Vagina (tissue), 1 donor: ENCODE measurements around a stretch of chr4.

- PRO-cap, result no peak
- RAMPAGE, long total RNA, result no peak
Measured at GRCh38 chr4:113584651-113585237, 176.8 kb downstream of the CAMK2D start.

GRCh38 chr4:113636306-113637364, 124.9 kb downstream of the CAMK2D start:
- PRO-cap, result no peak
- RAMPAGE, long total RNA, result start-site peak on the minus strand at chr4:113636340-113636445, 24 reads; start-site peak on the minus strand at chr4:113636507-113636598, 15 reads

DNA sequence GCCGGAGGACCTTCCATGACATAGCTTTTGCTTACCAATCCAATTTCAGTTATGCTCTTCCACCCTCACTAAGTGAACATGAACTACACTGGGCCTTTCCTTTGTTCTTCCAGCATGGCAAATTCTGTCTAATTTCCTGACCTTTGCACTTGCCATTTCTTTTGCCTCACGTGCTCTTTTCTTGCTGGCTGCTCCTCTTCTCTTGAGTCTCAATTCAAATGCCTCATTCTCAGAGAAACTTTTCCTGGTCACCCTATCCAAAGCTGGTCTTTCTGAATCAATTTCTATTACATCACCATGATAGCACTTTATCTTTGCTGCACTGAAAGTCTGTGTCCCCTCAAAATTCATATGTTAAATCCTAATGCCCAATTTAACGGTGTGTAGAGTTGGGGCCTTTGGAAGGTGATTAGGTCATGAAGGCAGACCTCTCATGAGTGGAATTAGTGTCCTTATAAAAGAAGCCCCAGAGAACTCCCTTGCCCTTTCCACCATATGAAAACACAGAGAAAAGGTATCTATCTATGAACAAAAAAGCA, 32.1 kb downstream of the CAMK2D start:
- PRO-cap, result no peak
- RAMPAGE, long total RNA, result start-site peak on the minus strand centred at position 100 of the sequence, 86 bp wide, 5 reads; start-site peak on the minus strand centred at position 275 of the sequence, 61 bp wide, 12 reads

GRCh38 chr4:113762477-113762721, 861 bp upstream of the CAMK2D start:
- PRO-cap, result bidirectional peak, plus-strand start at chr4:113762787, minus-strand start at chr4:113762616
- RAMPAGE, long total RNA, result start-site peak on the minus strand at chr4:113762446-113762735, 19 reads

DNA sequence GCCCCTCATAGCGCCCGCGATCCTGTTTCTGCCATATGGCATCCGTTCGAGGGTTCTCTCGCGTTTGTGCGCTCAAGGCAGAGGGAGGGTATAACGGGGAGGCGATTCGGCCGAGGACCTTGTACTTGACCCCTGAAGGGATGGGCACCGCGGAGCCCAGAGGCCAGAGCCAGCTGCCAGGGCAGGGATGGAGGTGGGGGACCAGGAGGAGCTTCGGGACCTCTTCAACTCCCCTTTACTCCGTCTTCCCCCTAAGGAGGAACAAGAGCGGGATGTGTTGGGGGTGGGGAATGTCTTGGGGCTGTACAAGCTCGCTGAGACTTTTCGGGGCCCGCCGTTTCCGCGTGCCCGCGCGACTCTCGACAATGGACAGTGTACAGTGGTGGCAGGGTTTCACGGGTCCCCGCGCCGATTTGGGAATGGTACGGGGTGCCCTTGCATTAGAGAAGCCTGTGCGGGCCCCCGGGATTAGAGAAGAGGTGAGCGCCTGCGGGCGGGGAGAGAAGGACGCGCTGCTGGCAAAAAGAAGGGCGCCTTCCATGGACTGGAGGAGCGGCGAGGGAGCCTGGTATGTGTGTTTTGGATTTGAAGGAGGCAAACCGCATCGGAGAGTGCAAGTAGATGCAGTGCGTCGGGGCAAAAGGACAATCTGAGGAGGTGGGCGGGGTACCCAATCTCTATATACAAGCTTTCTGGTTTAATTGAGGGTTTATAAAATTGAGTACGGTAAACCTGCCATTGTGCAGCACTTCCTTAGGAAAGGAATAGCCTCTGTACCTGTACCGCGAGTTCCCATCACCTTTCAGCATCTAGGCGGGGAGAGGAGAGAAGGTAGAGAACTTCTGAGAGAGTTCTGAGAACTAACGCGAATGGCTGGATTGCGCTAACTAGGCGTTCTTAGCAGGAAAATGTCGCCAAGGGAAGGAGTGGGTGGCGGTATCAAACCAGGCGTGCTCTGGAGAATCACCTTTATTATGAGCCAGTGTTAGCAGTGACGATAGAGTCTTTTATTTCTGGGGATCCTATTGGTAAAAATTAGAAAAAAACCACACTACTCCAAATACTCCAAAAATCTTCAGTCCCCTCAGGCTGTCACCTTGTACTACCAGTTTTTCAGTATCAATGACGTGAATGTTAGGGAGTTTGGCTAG, 987 bp downstream of the UGT8 start:
- PRO-cap, result no peak
- RAMPAGE, long total RNA, result no peak

DNA sequence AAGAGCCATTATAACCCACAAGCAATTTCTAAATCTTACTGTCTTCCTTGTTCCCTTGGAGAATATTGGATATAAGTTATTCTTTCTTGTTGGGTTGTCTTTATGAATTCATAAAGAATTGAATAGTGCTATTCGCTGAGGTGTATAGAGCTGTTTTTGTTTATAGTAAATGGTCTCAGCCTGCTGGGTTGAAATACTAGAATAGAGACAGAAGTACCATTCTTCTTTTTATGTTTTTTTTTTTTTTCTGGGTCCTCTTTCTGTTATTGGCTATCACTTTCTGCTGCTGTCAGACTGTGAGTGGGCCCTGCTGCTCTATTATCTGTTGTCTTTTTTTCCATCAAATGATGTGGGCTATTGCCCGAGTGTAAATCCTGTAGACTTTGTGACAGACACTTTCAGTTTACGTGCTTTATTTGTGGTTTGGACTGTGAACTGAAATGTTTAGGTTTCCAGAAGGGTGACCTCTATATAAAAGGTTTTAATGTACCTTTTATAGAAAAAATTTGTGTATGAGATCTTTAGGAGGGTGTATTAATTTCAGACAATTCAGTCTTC, 3.1 kb downstream of the UGT8 start:
- PRO-cap, result no peak
- RAMPAGE, long total RNA, result no peak

DNA sequence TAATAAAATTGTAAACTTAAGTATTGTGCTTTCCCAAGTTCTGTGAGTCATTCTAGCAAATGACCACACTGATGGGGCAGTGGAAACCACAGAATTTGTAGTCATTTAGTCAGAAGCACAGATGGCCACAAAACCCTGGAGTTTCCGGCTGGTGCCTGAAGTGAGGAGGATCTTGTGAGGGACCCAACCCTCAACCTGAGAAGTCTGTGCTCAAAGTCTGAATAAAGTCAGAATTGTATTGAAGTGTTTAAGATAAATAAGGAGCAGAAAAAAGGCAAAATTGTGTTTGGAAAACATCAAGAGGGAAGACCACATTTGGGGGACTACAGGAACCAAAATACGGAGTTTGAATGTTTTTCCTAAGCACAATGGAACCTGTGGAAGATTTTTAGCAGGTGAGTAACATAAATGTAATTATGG, 239.9 kb upstream of the TRAM1L1 start:
- PRO-cap, result no peak
- RAMPAGE, long total RNA, result no peak

DNA sequence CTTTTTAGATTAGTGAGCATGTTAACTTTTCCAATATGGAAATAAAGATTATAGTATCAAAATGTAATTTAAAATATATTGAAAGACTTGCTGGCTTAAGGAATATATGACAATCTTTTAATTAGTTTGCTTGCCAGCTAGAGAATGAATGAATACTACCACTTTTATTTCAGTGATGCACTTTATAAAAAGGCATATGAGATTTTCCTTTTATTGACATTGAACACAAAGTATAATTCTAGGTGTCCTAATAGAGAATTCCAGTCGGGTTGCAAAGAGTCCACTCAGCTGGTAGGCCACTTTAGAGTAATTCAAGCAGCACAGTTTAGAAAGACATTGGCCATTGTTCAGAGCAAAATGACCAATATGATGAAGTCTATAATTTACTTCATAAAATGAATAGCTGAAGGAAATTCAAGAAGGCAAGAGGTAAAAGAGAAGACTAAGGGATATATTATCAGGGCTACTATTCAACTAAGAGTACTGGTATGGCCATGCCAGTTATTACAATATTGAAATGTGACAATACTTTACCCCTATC, 85.0 kb downstream of the NDST3 start:
- PRO-cap, result no peak
- RAMPAGE, long total RNA, result no peak

- PRO-cap, result no peak
- RAMPAGE, long total RNA, result no peak
Measured at GRCh38 chr4:118276164-118276461, 76.7 kb downstream of the PRSS12 start.

- PRO-cap, result no peak
- RAMPAGE, long total RNA, result no peak
Measured at GRCh38 chr4:118586191-118587004, 98.8 kb upstream of the METTL14 start.

DNA sequence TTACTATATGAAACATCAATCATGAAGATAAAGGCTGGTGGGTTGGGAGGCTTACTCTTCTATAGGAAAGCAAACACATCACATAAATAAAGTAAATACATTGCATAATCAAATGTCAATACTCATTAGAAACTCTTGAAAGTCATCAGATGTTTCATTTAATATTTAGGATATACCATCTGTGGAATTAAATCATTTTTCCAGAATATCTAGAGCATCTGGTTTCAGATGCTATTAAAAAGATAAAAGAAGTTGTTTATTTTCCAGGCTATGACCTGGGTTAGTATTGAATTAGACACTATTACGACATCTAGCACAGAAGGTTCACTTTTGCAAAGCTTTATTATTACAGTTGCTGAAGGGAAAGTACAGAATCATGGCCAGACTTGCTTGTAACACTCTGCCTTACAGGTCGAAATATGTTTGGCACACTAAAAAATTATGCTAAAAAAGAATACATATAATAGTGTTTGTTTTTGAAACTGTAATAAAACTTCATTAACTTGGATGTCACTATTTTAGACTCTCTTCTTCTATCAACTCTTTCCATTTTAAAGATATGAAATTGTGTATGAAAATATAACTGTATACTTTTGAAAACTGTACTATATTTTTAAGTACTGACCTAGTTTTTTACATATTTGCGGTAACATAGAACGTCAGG, 72.7 kb downstream of the METTL14 start:
- PRO-cap, result unidirectional peak, plus-strand start at position 371 of the sequence
- RAMPAGE, long total RNA, result no peak

GRCh38 chr4:118904914-118905315, 16.3 kb downstream of the SYNPO2 start:
- PRO-cap, result no peak
- RAMPAGE, long total RNA, result no peak

- PRO-cap, result no peak
- RAMPAGE, long total RNA, result no peak
Measured at GRCh38 chr4:118916456-118917121, 27.9 kb downstream of the SYNPO2 start.

DNA sequence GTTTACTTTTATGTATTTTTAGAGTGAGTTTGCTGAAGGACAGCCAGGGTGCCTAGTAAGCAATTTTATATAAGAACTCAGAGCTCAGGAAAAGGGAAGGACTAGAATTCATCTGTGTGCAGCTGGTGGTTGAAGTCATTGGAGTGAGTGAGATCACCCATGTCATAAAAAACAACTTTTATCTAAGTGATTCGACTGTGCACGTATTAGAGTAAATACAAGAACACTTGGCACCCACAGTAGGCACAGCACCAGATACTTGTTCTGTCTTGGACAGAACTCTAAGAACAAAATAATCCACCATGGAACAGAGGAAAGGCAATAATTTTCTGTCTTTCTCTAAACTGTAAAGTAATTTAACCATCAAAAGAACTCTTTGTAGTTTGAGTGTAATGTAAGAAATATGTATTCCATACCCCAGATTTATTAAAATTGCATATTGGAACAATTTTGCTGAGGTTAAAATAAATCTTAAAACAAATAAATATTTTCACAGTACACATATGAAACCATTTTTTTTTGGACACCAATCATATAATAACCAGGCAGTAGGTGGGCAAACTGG, 31.7 kb downstream of the SYNPO2 start:
- PRO-cap, result no peak
- RAMPAGE, long total RNA, result no peak

- PRO-cap, result no peak
- RAMPAGE, long total RNA, result start-site peak on the plus strand at chr4:118955384-118955881, 22 reads
Measured at GRCh38 chr4:118955409-118955885, 66.8 kb downstream of the SYNPO2 start.

DNA sequence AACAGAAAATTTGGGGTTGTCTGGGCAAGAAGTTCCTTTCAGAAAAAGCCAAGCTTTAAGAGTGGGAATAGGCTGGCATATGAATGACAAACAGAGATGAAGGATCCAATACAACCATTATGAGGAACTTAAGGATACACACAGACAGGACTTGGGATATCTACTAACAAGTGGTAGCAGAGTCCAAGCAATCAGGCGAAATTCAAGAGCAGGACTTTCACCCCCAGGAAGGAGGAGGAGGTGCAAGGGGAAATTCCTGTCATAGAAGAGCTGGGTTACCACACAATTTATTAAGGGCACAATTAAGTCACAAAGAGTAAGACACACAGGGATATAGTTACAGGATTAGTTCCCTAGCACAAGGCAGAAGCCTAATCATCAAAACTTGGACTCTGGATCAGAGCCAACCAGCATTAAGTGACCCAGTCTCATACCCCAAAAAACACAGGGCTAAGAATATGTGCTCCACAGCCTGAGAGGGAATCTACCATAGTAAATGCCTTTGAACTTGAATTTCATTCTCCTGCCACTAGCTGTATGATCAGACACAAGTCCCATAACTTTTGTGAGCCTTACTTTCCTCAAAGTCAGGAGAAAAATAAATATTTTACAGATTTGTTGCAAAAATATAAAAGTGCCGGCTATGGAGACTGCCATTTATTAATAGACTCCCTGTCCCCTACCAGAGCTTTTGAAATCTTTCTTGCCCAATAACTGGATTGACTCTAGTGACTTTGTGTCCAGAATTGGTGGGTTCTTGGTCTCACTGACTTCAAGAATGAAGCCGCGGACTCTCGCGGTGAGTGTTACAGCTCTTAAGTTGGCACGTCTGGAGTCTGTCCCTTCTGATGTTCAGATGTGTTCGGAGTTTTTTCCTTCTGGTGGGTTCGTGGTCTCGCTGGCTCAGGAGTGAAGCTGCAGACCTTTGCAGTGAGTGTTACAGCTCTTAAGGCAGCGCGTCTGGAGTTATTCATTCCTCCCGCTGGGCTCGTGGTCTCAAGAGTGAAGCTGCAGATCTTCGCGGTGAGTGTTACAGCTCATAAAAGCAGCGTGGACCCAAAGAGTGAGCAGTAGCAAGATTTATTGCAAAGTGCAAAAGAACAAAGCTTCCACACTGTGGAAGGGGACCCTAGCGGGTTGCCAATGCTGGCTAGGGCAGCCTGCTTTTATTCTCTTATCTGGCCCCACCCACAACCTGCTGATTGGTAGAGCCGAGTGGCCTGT, 87.1 kb downstream of the SYNPO2 start:
- PRO-cap, result no peak
- RAMPAGE, long total RNA, result start-site peak on the plus strand centred at position 237 of the sequence, 213 bp wide, 6 reads

GRCh38 chr4:118997385-118998524, 109.1 kb downstream of the SYNPO2 start:
- PRO-cap, result no peak
- RAMPAGE, long total RNA, result no peak

DNA sequence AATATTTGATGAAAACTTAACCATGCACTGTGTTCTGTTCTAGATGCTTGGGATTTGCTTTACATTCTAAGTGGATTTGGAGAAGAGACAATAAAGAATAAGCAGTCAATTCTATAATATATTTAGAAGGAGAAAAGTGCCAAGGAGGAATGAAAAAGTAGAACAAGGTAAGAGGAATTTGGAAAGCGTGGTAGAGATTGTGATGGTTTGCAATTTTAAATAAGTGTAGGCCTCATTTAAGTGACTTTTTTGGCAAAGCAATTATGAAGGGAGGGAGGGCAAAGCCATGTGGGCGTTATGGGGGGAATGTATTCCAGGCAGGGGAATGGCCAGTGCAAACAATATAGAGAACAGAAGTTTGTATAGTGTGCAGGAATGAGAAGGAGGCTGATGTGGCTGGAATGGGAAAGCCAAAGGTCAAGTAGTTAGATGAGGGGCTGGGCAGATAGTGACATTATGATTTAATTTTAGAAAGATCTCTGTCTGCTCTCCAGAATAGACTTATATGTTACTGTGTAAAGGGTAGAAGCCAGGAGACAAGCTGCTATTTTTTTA, 5.1 kb downstream of the USP53 start:
- PRO-cap, result no peak
- RAMPAGE, long total RNA, result no peak

DNA sequence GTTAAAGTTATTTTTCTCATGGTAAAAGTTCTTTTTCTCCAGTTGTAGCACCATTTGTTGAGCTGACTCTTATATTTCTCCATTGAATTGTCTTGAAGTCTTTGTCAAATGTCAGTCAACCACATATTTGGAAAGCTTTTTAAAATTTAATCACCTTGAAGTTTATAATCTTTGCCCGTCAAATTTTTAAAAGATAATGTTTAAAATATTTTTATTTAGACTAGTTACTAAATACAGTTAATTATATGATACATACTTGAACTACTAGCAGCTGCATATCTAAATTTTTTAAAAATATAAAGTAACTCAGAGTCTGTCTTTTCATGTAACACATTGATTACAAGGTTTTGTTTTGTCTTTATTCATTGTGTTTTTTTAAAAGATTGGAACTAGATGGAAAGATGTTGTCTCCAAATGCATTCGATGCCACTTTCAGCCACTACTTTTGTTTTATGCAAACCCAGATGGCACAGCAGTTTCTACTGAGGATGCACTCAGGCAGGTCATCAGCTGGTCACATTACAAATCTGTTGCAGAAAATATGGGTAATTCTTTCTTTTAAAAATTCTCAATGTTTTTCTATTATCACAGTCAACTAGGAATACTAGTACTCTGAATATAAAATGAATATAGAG, 33.4 kb downstream of the C4orf3 start:
- PRO-cap, result no peak
- RAMPAGE, long total RNA, result no peak

- PRO-cap, result no peak
- RAMPAGE, long total RNA, result no peak
Measured at GRCh38 chr4:119279405-119280209, 20.8 kb downstream of the C4orf3 start.